Measurements from ENCODE around the genes OR2AG2, OR10A4, OR2D2 and LMO1.

DNA sequence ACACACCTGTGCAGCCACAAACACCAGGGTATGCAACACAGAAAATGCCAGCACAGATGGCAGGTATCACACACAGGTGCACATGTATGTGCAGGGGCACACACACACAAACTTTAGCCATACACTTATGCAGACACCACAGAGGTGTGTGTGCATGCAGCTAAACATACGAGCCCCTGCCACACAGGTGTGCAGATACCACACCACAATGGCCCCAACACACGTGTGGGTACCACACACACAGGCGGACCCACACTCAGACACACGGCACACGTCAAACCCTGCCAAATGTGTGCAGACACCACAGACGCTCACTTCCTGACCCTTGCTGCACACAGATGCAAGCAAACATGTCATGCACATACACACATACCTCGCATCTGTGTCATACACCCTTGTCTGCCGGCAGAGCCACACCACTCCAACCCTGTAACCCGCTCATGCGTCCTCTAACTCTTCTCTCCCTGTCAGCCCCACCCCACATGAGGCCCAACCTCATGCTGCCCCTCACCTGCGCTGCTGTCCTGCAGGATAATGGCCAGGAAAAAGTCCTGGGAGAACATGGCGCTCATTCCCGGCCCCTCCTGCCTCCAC, 14.1 kb downstream of the SMPD1 start:
- CAGE, long polyA plus RNA: no peak
- RRBS: no CpG with 5 or more reads among the region's 13 CpGs

GRCh38 chr11:6477991-6478447, 3.1 kb downstream of the ARFIP2 start:
- CAGE, long polyA plus RNA: no peak
- RRBS: 73% methylated on average over 2 of the region's 5 CpGs

DNA sequence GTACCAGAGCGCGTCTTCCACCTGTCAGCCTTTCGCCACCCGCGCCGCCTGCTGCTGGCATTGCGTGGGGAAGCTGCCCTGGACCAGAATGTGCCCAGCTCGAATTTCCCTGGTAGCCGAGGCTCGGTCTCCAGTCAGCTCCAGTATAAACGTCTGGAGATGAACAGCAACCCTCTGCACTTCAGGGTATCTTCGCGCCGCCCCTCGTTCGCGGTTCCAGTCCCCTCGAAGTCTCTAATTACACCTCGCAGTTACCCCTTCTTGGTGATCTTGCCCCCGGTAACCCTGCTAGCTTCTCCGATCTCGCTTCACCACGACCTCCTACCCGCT, 32.2 kb downstream of the RRP8 start:
- CAGE, long polyA plus RNA: no peak
- RRBS: no CpG with 5 or more reads among the region's 24 CpGs

DNA sequence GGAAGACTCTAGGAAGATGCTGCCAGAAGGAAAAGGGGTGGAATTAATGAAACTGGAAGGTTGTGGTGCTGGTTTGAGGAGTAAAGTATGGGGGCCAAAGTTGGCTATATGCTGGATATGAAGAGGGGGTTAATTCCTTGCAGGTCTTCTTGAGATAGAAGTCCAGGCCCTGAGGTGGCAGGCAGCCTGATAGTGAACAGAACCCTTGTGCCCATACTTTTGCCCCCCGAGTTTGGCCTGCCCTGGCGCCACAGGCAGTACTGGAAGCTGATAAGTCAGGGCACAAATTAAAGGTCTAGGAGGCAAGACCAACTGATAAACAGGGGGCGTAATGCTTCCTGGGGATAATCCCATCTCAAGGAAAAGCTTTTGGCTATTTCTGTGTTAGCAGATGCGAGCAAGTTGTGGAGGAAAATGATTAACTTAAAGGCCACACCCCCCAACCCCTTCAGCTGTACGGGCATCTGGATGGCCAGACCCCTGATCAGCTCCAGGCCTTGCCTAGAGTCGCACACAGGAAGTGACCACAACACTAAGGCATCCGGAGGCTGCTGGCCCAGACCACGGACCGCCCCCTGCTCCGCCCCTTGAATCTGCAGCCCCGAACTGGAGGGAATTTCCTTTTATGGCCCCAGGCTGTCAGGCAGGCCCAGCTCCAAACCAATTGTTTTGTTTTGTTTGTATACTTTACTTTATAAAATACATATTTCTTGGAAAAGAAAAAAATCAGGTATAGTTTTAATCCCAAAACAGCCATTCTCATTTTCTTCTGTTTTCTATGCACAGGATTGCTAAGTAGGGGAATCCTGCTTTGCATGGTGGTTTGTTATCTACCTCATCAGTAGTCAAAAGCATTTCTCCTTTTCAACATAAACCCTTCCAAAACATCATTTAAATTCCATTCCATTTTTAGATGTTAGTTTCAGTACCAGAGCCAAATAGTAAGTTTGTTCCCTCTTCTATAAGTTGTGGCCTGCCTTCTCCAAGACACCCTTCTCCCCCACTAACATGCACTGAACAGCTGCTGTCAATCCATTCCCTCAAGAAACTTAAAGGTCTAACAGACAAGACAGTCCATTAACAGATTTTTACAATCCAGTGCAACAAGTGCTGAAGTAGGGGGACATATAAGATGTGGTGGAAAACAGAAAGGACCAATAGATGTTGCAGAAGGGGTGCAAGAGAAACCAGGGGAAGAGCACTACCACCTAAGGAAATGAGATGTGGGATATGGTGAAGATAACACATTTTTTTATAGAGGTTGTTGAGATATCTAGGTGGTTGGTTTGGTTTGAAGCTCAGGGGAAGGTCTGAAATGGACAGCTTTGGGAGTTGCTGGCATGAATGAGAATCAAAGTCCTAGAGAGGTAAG, 3.5 kb downstream of the ILK start:
- CAGE, long polyA plus RNA: no peak
- RRBS: no CpG with 5 or more reads among the region's 11 CpGs

GRCh38 chr11:6635104-6636261, 16.3 kb upstream of the TPP1 start:
- CAGE, long polyA plus RNA: no peak
- RRBS: no CpG with 5 or more reads among the region's 14 CpGs

DNA sequence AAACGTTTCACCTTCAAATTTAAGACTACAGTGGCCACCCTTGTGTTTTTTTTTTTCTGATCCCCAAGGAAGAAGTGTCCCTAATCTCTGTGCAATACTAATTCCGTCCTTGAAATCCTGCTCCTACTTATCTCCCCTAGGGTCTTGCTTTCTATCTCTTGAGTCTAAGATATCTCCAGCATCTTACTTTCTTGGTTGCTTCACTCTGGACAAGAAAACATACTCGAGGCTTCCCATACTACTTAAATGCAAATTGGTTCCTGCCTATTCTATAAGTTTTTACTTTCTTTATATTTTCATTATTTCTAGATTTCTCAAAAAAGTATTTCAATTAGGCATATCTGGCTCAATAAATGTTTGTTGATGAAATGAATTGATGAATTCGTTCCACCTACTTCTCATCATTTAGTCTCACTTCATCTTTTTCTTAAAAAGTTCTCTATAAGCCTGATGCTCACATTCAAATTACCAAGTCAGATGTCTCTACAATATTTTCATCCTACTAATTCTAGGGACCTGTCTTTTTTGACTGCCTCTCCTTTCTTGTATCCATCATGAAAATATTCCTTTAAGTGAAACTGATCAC, 28.3 kb downstream of the OR2AG2 start:
- CAGE, long polyA plus RNA: no peak
- RRBS: no CpG with 5 or more reads among the region's 4 CpGs

DNA sequence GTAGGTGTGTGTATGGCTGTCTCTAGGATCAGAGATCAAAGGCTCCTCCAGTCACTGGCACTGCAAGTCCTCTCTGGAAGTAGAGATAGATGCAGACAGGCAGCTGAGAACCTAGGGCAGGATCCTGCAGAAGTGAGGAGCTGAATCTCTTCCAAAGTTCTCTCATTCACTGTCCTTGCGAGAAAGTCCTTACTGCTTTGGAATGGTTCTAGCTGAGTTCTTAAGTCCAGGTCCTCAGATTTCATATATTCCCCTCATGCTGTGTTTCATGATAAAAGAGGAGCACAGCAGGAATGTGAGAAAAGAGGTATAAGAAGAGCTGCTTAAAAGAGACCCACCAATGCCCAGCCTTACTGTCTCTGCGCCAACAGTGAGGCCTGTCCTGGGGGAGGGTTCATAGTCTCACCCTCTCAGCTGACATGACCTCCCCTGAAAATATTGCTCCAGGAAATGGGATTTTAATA, at the start of gene OR2AG2:
TSS of gene OR2AG2 (minus strand) at position 270 of the 464 bp plus-strand sequence.
- CAGE, long polyA plus RNA: no peak
- RRBS: no CpG with 5 or more reads among the region's 2 CpGs

DNA sequence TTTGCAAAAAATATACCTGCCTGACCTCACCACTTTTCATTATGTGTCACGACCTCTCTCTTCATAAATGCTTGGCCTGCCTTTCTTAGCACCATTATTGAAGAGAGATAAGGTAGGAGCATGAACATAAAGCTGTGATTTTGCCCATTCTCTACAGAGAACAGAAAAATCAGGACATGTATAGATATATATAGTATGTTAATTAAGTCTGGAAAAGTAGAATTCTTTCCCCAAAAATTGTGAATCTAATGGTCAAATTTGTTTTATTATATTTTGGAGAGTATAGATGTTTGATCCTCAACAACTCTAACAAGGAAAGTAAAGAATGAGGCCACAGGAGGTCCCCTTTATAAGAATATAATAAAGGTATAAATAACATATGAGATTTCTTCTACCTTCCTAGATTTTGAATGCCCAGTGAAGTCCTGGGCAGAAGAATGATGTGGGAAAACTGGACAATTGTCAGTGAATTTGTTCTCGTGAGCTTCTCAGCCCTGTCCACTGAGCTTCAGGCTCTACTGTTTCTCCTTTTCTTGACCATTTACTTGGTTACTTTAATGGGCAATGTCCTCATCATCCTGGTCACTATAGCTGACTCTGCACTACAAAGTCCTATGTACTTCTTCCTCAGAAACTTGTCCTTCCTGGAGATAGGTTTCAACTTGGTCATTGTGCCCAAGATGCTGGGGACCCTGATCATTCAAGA, at the start of gene OR10A4:
TSS of gene OR10A4 (plus strand) at position 415 of the 706 bp plus-strand sequence.
- CAGE, long polyA plus RNA: no peak
- RRBS: no CpG with 5 or more reads among the region's 2 CpGs

DNA sequence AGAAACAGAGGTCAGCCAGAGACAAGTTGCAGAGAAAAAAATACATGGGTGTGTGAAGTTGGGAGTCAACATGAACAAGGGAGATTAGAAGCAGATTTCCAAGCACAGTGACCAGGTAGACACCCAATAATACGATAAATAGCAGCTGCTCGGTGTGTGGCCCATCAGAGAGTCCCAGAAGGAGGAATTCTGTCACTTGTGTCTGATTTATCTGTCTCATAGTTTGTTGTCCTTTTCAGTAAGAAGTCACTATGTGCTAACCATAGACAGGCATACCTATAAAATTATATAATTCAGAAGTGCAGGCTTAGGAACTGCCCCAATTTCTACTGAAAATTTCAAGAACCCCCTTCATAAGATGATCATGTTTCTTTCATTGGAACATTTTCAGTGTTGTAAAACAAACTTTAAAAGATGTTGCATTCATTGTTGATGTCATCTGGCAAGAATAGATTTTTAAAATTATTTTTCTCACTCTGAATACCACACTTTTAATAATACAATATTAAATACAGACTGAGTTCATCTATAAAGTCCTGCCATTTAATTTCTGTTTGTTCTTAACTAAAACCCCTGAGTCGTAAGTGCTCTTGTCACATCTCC, at the start of gene OR2D2:
TSS of gene OR2D2 (minus strand) at position 220 of the 603 bp plus-strand sequence.
- CAGE, long polyA plus RNA: no peak
- RRBS: no CpG with 5 or more reads among the region's 3 CpGs

- CAGE, long polyA plus RNA: no peak
- RRBS: no CpG with 5 or more reads among the region's 5 CpGs
Measured at GRCh38 chr11:7571893-7572797, 58.3 kb downstream of the PPFIBP2 start.

DNA sequence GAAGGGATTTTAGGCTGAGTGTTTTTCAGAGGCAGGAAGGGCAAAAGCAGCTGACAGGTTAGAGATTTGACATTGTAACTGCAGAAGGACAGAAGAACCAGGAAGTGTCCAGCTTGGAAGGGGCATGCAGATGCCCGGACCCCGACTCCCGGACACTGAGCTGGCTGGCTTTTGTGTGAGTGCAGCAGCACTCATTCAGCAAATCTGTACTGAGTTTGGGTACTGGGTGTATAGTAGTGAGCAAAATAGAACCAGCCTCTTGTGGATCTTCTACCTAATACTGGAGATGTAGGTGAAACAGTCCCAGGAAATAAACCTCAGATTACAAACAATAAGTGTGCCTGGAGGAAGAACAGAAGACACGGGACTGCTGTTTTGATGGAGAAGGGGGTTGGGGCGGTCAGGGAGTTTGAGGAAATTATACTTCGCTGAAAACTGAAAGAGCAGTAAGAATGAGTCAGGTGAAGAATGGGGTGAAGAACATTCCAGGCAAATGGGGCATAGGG, 64.6 kb downstream of the PPFIBP2 start:
- CAGE, long polyA plus RNA: no peak
- RRBS: no CpG with 5 or more reads among the region's 6 CpGs

DNA sequence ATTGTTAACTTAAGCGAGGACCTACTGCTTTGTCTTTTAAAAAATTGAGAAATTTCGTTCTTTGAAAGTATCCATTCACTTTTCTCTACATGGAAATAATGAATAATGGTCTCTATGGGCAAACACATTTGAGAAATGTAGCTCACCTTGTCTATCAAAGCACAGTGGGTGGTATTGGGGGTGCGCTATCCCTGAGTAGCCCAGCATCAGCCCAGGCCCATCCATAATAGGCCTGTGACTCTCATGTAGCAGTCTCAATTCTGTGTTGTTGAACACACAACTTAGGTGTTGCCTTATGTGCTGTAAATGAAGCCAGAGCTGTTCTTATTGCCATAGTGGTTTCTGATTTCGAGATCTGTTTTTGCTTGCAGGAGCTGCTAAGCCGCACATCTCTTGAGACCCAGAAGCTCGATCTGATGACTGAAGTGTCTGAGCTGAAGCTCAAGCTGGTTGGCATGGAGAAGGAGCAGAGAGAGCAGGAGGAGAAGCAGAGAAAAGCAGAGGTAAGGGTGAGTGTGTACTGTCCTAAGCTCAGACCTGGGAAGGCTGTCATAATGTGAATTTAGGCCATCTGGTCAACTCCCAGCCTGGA, 63.3 kb downstream of the CYB5R2 start:
- CAGE, long polyA plus RNA: no peak
- RRBS: no CpG with 5 or more reads among the region's 6 CpGs

DNA sequence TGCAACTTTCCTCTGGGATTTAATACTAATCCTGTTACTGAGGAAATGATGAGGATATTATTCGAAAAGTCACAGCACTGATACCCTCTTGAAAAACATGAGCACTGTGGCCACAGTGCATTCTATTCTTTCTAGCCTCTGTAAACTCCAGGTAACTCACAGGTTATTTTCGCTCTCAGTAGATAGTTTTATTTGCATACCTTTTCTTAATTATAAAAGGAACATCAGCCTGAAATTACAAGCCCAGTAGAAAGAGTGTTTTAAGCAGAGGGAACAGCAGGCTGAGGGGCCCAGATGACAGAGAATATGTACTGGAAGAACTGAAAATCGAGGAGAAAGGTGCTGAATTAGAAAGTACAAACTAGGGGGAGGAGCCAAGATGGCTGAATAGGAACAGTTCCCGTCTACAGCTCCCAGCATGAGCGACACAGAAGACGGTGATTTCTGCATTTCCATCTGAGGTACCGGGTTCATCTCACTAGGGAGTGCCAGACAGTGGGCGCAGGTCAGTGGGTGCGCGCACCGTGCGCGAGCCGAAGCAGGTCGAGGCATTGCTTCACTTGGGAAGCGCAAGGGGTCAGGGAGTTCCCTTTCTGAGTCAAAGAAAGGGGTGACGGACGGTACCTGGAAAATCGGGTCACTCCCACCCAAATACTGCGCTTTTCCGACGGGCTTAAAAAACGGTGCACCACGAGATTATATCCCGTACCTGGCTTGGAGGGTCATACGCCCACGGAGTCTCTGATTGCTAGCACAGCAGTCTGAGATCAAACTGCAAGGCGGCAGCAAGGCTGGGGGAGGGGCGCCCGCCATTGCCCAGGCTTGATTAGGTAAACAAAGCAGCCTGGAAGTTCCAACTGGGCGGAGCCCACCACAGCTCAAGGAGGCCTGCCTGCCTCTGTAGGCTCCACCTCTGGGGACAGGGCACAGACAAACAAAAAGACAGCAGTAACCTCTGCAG, 30.3 kb upstream of the OR5P3 start:
- CAGE, long polyA plus RNA: no peak
- RRBS: no CpG with 5 or more reads among the region's 31 CpGs

GRCh38 chr11:7969974-7970556, 4.8 kb upstream of the NLRP10 start:
- CAGE, long polyA plus RNA: no peak
- RRBS: no CpG with 5 or more reads among the region's 3 CpGs

DNA sequence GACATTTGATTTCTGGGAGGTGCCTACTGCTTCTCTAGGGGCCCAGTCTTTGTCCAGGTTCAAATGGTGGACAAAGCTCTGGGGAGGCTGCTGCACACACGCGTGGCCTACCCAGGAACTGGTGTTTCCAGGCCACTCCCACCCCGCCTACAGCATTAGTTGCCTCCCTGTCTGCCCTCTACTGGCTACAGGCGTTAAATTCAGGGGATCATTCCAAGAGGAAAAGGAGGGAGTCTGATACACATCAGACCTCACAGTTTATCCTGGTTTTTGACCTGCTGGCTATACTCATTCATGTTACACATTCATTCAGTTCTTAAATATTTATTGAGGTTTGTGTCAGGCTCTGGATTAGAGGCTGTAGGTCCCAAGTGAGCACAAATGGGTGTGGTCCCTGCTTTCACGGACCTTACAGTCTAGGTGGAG, 11.7 kb downstream of the TUB start:
- CAGE, long polyA plus RNA: no peak
- RRBS: no CpG with 5 or more reads among the region's 5 CpGs

GRCh38 chr11:8263572-8264018, at the start of gene LMO1:
Gene LMO1 (minus strand): TSS chr11:8263878.
- CAGE, long polyA plus RNA: no peak
- RRBS: no CpG with 5 or more reads among the region's 15 CpGs

DNA sequence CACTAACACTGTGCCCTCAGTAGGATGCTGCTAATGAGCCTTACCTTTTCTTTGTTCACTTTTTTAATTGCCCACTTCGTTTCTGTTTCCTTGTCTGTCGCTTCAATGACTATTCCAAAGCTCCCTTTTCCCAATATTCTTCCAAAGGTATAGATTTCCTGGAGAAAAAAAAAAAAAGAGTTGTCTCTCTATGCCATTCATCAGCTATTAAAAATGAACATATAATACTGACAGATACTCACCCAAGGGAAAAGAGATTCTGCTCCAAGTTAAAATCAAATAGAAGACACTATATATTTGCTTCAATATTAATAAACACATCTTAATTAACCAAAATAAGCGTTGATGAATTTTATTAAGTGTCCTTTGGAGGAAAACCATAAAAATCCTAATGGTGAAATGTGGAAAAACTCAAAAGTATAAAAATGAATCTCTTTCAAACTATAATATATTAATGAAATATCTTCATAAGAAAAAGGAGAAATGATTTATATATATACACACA, 129.3 kb downstream of the STK33 start:
- CAGE, long polyA plus RNA: no peak
- RRBS: no CpG with 5 or more reads among the region's 3 CpGs

DNA sequence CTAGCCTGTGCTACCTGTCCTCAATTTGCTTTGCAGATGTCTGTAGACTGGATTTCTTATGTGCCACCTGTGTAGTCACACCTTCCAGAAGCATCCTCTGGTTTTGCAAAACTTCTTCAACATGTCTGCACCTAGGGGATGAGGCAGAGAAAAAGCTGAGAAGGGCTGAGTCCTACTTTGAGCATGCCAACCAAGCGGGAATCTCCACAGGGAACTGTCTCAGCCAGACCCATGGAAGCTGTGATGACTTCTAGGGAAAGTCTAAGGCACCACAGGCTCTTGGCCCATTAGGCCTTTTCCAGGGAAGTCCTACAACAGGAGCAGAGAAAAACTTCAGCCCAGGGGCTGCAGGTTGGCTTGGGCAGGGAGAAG, 34.5 kb downstream of the TRIM66 start:
- CAGE, long polyA plus RNA: no peak
- RRBS: no CpG with 5 or more reads among the region's 1 CpG

DNA sequence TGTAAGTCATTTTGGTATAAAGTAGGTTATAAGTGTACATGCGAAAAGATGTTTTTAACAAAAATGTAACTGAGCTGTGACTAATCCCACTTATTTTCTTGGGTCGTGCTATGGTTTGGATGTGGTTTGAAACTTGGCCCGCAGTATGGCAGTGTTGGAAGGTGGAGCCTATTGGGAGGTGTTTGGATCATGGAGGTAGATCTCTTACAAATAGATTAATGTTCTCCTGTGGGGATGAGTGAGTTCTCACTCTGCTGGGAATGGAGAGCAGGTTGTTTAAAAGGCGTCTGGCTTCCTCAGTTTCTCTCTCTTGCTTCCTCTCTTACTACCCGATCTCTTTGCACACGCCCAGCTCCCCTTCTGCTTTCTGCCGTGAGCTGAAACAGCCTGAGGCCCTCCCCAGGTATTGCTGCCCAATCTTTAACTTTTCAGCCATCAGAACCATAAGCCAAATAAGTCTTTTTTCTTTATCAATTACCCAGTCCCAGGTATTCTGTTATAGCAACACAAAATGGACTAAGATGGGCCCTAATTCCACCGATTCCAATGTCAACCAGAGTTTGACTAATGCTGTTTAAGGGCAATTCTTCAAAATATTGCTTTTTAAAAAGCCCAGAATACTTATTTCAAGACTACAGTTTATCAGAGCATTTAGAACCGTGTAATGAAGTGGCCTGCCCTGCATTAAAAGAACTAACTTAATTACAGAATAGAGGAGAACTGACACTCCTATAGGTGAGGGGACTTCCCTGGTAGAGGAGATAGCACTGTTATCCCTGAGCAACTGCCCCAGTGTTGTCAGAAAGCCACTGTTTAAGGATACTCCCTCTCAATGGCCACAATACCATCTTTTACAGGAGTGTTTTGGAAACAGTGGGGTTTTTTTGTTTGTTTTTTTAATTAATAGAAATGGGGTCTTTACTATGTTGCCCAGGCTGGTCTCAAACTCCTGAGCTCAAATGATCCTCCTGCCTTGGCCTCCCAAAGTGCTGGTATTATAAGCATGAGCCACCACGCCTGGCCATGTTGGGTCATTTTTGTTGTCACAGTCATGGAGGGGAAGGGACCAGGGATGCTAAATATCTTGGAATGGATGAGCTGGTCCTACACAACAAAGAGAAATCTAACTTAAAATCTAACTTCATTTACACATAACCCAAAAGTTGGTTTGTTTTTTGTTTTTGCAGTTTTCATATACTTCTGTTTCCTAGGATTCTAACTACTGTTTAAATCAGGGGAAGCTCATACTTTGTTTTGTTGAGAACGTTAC, 7.6 kb downstream of the RPL27A start:
- CAGE, long polyA plus RNA: no peak
- RRBS: no CpG with 5 or more reads among the region's 11 CpGs

DNA sequence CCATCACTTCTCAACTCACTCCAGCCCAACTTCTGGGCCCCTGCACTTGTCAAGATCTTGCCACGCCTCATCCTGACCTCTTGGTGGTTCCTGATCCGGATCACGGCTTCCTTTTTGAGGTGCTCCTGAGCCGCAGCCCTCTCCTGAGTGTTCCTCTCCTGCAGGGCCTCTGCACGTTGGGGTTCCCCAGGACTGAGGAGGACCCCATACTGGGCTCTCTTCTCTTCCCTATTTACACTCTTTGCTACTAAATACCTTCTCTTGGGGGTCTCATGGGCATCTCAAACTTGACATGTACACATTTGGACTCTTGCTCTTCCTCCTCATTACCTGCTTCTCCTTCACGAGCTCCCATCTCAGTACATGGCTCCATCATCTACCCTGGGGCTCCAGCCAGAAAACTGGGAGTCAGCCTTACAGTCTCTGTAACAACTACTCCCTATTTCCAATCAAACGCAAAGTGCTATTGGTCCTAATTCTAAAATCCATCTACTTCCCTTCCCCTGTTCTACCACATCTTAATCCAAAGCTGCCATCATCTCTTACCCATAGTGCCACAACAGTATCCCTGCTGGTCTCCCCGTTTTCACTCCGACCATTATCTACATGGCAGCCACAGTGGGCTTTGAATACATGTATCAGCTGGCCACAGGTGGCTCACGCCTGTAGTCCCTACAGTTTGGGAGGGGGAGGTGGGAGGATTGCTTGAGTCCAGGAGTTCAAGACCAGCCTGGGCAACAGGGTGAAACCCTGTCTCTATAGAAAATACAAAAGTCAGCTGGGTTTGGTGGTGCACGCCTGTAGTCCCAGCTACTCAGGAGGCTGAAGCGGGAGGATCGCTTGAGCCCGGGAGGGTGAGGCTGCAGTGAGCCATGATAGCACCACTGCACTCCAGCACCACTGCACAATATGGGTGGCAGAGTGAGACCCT, 23.0 kb downstream of the RPL27A start:
- CAGE, long polyA plus RNA: no peak
- RRBS: no CpG with 5 or more reads among the region's 14 CpGs